Trachea (tissue), 1 donor: Measurements from ENCODE around the genes FLACC1, ALS2 and FAM117B.

DNA sequence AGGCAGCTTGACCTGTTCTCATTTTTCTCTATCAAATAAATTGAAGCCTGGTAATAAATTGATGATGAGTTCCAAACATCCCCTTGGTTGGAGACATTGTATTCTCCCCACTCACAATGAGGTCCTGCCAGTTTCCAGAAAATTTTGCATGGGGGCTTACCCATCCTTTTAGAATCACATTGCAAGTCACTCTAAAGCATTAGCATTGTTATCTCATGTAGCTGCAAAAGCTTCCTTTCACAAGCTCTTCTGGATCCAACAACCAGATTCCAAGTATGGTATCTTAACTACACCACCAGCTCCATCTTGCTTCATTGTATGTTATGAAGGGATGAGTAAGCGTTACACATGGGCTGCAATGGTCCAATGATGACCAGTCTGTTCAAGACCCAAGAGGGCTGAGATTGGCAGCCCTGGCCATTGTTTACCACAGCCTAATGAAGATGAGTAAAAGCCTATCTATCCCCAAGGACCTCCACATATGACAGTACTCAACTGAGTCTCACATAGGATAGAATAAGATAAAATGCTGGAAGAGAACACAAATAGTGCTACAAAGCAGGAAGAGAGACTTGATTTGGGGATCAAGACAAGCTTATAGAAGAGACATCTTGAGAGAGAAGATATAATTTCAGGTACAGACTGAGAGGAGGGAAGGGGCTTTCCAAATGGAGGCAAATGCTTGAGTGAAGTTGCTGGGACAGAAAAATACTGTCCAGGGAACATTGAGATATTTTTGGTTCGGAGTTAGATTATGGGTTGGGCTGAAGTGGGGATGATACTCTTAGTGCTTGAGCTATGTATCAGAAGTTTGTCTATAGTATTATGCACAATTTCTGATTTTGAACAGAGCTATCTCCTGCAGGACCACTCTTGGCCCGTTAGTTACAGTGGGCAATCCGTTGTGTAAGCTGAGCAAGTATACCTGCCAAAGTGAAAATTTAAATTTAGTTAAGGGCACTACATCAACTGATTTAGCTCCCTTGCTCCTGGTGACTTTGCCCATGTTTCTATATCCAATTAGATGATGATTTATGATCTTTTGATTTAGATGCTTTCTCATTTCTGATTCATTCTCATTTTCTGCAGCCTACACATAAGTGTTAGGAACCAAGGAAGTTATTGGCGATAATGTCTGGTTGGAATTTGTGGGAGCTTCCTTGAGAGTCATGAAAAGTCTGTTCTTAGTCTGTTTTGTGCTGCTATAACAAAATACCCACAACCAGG lies 6.6 kb downstream of the CFLAR start:
- PRO-cap: no peak

GRCh38 chr2:201160312-201160938 lies 22.5 kb upstream of the CASP10 start:
- PRO-cap: no peak

DNA sequence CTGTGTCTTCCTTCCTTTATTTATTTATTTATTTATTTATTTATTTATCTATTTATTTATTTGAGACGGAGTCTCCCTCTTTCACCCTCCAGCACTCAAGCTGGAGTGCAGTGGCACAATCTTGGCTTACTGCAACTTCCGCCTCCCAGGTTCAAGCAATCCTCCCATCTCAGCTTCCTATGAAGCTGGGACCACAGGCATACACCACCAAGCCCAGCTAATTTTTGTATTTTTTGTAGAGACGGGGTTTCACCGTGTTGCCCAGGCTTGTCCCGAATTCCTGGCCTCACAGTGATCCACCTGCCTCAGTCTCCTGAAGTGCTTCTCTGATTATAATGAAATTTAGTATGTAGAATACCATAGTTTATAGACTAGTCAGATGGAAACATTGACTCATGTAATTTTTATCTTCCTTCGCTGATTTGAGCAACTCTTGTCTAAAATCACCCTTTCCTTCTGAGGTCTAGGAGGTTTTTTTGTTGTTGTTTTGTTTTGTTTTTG lies 951 bp downstream of the CASP10 start:
- PRO-cap: no peak

- PRO-cap: no peak
These were observed 8.7 kb downstream of the CASP10 start for GRCh38 chr2:201191563-201192135.

- PRO-cap: no peak
These were observed 2.4 kb downstream of the CASP8 start for GRCh38 chr2:201262628-201263269.

DNA sequence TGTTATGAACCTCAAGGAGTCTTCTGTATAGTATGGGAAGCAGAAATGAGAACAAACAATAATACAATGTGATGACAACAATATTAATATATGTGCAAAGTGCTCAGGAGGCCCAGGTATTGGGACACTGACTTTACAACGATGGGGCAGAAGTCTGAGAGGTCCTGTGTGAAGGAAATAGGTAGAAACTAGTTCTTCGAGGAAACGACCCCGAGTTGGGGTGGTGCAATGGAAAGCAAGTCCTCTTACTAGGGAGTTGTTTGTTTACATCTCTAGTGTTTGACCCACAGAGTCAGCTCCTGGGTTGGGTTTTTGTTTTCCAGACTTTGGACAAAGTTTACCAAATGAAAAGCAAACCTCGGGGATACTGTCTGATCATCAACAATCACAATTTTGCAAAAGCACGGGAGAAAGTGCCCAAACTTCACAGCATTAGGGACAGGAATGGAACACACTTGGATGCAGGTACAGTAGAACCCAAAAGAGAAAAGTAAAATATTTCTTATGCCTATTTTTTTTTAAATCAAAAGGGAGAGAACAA lies 16.2 kb downstream of the CASP8 start:
- PRO-cap: no peak

- PRO-cap: no peak
These were observed at the start of gene FLACC1 for GRCh38 chr2:201357073-201357737. Gene FLACC1 (minus strand): TSS chr2:201357345.

DNA sequence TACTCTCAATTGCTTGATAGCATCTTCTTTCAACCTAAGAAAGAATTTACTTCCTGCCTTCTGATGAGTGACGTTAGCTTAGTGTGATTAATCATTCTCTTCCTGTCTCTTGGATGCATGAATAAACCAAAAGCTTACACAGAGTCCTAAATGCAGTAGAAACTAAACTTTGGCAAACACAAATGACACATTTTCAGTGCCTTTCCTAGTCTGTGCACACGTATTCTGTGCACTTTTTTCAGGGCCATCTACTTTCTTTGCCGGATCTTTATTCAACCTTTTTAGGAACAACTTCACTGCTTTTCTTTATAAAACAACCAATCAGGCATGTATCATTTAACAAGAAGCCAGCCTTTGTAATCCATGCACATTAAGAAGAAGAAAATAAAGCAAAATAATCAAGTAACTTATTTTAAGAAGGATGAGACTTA lies 19.1 kb downstream of the TRAK2 start:
- PRO-cap: no peak

- PRO-cap: bidirectional peak, plus-strand start at chr2:201781249, minus-strand start at chr2:201780900
These were observed at the start of gene ALS2 for GRCh38 chr2:201780683-201781801. Gene ALS2 (minus strand): TSS chr2:201780933.

- PRO-cap: bidirectional peak, plus-strand start at chr2:202237842, minus-strand start at chr2:202237851
These were observed 645 bp downstream of the SUMO1 start for GRCh38 chr2:202237501-202238402.

DNA sequence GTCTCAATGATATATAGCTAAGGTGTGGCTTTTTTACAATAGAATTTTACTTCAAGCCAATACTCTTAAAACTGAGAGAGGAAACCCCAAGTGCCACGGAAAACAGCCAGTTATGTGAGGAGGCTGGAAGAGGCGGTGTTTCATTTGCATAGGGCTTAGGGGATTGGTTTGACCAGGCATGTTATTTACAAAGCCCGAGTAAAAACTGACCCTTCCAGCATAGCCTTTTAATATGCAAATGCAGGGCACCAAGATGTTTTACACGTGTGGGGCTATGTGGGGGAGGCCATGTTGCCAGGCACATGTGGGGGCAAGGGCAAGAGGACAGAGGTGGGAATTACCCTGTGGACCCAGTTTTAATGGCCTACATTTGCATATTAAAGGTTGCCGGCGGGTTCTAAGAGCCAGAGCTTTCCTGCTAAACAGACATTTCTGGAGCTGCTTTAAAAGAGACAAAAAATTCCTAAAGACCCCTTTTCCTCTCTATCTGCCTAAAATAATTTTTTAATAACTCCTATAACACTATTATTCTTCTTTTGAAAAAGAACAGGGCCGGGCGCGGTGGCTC lies 11.5 kb upstream of the SUMO1 start:
- PRO-cap: no peak

- PRO-cap: no peak
These were observed 27.2 kb downstream of the NOP58 start for GRCh38 chr2:202292517-202293469.

- PRO-cap: no peak
These were observed 34.5 kb downstream of the NOP58 start for GRCh38 chr2:202300003-202300481.

- PRO-cap: no peak
These were observed 5.2 kb downstream of the BMPR2 start for GRCh38 chr2:202381282-202381856.

GRCh38 chr2:202386038-202386422 lies 9.9 kb downstream of the BMPR2 start:
- PRO-cap: no peak

- PRO-cap: bidirectional peak, plus-strand start at chr2:202634981, minus-strand start at chr2:202634794
These were observed at the start of gene FAM117B for GRCh38 chr2:202634269-202635239. Gene FAM117B (plus strand): TSS chr2:202634969.

DNA sequence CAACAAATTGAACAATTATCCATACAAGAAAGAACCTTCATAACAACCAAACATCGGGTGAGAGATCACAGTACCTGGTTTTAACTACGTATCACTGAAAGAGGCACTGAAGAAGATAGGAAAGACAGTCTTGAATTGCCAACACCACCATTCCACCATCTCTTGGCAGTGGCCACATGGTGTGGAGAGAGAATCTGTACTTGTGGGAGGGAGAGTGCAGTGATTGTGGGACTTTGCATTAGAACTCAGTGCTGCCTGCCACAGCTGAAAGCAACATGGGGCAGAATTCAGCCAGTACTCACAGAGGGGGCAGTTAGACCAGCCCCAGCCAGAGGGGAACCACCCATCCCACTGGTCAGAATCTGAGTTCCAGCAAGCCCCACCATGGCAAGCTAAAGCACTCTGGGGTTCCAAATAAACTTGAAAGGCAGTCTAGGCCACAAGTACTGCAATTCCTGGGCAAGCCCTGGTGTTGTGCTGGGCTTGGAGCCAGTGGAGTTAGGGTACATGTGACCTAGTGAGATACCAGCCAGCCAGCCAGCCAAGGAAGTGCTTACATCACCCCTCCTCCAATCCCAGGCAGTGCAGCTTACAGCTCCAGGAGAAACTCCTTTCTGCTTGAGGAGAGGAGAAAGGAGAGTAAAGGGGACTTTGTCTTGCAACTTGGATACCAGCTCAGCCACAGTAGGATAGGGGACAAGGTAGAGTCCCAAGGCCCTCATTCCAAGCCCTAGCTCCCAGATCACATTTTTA lies 64.3 kb downstream of the ICA1L start:
- PRO-cap: no peak

GRCh38 chr2:202870663-202871190 lies 839 bp downstream of the ICA1L start:
- PRO-cap: bidirectional peak, plus-strand start at chr2:202871000, minus-strand start at chr2:202870898

GRCh38 chr2:203328714-203329193 lies 560 bp downstream of the ABI2 start:
- PRO-cap: bidirectional peak, plus-strand start at chr2:203328923, minus-strand start at chr2:203328890

DNA sequence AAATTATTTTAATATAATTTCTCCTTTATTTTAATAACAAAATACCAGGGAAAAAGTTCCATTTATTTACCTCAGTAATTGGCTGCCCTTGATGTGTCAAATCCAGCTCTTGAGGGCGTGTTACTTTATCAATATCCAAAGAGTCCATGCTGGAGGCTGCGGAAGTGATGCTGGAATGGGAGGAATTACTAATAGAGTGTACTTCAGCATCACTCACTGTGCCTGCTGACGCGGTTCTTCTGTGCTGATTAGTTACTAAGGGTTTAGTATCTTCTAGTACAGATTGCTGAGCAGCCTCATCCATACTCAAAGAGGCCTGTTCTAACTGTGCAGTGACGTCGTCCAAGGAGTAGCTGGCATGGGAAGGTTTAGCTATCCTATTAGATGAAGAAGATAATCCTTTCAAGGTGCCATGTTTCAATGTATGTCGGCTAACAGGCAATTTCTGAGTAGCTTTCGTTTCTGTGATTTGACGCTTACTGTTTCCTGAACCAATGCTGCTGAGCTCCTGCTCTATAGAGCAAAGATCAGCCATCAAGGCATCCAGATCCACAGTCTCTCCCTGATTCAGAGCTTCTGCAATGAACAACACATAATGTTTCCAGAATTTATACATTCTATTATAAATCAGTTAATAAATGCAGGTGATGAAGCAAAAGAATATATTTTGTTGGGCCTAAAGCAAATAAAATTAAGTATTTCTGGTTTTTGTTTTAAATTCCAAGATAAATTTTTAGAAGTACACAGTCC lies 45.4 kb downstream of the RAPH1 start:
- PRO-cap: no peak